Measurements from ENCODE around the genes MINDY1, TNFAIP8L2, SCNM1 and CGN.

GRCh38 chr1:150578011-150578821, 1.2 kb downstream of the MCL1 start:
- PRO-cap, 4 experiments: peak in 4 of 4 experiments; most common plus-strand start chr1:150578197 (in 4); most common minus-strand start chr1:150578583 (in 3)
- RAMPAGE, long total RNA, 2 experiments: start-site peak on the minus strand in 1 of 2 experiments, at chr1:150578333-150578623 at its widest, 41 to 68 reads per replicate
- RRBS: 2% methylated on average over 7 of the region's 30 CpGs

- PRO-cap, 4 experiments: no peak in any of the 4 experiments
- RAMPAGE, long total RNA, 2 experiments: no peak in any of the 2 experiments
- RRBS: no CpG with 5 or more reads among the region's 17 CpGs
Measured at GRCh38 chr1:150635016-150635759, 5.8 kb upstream of the ENSA start.

- PRO-cap, 4 experiments: peak in 3 of 4 experiments; most common plus-strand start chr1:150809905 (in 1); most common minus-strand start chr1:150809812 (in 2)
- RAMPAGE, long total RNA, 2 experiments: no peak in any of the 2 experiments
- RRBS: no CpG with 5 or more reads among the region's 4 CpGs
Measured at GRCh38 chr1:150809660-150810067, 1.6 kb upstream of the CTSK start.

DNA sequence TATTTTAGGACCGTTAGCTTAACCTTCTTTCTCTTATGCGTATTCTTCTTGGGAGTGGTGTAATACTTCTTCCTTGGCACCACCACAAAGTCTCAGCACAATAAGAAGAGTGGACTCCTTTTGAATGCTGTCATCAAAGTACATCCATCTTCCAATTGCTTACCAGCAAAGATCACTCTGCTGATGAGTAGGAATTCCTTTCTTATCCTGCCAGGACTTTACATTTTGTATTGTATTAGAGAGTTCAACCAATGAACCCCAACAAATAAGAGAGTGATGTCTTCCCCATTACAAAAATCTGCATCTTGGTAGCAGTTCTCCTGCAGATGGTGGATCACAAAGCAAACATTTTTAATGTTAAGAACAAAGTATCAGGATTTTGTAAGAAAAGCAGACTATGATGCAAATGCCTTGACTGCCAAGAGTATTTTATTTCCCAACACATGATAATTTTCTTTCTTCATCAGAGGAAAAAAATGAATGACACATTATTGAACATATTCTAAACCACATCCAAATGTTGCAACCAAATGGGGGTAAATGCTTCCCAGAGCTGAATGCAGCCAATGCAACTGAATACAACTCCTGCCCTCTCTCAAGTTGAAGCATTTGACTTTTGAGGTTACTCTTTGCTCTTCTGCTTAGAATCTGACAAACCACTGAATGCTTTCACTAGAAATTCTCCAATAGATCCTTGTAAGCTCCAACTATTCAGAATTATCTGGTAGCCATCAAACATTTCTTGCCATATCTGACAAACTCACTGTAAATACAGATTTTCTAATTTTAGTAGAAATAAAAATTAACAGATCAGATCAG, 5.2 kb upstream of the ARNT start:
- PRO-cap, 4 experiments: peak in 1 of 4 experiments; most common plus-strand start position 539 of the sequence (in 1); most common minus-strand start position 359 of the sequence (in 1)
- RAMPAGE, long total RNA, 2 experiments: no peak in any of the 2 experiments
- RRBS: no CpG with 5 or more reads among the region's 2 CpGs

DNA sequence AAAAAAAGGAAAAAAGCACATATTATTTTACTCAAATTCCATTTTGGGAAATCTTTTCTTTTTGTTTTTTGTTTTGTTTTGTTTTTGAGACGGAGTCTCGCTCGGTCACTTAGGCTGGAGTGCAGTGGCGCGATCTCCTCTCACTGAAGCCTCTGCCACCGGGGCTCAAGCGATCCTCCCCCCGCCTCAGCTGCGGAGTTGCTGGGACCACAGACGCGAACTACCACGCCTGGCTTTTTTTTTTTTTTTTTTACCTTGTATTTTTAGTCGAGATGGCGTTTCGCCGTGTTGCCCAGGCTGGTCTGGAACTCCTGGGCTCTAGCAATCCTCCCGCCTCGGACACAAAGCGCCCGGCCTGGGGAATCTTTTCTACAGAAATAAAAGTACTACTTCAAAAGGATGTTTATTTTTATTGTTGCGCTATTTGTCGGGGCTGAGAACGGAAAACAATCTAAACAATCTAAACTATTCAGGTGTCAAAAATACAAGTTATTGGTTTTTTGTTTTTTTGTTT, 1.1 kb upstream of the SETDB1 start:
- PRO-cap, 4 experiments: no peak in any of the 4 experiments
- RAMPAGE, long total RNA, 2 experiments: no peak in any of the 2 experiments
- RRBS: no CpG with 5 or more reads among the region's 23 CpGs

- PRO-cap, 4 experiments: no peak in any of the 4 experiments
- RAMPAGE, long total RNA, 2 experiments: no peak in any of the 2 experiments
- RRBS: no CpG with 5 or more reads among the region's 6 CpGs
Measured at GRCh38 chr1:151000258-151000938, 6.3 kb downstream of the MINDY1 start.

DNA sequence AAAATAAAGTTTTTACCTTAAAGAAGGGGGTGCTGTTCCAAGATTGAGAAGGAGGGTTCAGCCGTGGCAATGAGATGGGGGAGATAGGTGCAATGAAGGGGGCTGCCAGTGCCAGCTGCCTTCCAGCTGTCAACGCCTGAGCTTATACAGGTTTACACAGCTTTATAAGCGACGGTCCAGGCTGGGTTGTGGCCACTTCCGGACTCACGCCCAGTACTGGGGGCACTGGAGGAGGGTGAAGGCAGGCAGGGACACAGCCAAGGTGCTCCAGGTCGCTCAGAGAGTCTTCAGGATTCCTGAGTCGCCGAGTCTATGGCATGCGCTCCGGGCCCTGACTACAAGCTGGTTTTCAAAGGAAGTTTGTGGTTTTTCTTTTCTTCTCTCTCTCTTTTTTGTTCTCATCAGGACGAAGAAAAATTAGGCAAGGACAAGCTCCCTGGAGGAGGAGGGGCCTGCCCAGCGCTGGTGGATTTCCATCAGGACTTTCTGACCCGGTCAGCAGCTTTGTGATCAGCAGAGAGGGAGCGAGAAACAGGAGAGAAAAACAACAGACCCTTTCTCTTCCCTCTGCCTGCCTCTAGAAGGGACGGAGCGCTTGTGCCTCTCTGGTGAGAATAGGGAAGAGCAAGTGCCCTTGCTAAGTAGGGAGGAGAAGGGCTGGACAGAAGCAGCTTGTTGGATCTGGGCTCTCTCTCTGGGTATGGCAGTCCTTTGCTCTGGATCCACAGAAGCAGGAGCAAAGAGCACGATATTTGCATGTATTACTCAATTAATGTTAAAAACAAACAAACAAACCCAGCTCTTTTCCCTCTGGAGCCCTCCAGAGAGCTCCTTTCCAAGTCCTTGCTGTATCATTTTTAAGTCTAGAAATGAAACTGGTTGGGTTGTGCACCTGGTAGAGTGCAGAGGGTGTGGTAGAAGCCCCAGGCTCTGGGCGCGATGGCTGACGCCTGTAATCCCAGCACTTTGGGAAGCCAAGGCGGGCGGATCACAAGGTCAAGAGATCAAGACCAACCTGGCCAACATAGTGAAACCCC, at the start of gene MINDY1:
TSS of gene MINDY1 (minus strand) at position 607 of the 1,037 bp plus-strand sequence.
- PRO-cap, 4 experiments: peak in 4 of 4 experiments; most common plus-strand start position 640 of the sequence (in 3); most common minus-strand start position 138 of the sequence (in 4)
- RAMPAGE, long total RNA, 2 experiments: start-site peak on the minus strand in 1 of 2 experiments, centred at position 403 of the sequence, 18 reads per replicate
- RRBS: 2% methylated on average over 6 of the region's 23 CpGs

DNA sequence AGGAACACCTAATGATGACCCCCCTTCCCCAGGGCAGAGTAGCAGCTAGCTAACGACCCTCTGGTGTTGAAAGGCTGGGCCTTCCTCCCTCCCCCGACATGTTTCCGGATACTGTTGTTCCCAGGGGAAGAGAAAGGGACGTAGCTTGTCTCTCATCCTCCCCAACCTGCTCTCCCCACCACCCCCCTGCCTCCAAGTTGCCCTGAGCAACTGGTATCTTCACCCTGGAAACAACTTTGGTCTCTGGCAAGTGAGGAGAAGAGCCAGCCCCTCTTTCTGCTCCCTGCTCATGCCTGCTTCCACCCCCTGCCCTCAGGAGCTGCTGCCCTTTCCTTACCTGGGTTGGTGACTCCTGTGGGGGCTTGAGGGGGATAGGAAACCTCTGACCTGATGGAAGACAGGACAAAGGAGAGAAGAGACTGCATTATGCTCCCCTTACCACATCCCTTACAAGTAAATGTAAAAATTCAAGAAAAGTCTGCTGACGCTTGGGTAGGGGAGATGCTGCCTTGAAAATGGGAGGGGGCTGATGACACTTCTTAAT, 2.3 kb downstream of the SEMA6C start:
- PRO-cap, 4 experiments: no peak in any of the 4 experiments
- RAMPAGE, long total RNA, 2 experiments: no peak in any of the 2 experiments
- RRBS: no CpG with 5 or more reads among the region's 5 CpGs

DNA sequence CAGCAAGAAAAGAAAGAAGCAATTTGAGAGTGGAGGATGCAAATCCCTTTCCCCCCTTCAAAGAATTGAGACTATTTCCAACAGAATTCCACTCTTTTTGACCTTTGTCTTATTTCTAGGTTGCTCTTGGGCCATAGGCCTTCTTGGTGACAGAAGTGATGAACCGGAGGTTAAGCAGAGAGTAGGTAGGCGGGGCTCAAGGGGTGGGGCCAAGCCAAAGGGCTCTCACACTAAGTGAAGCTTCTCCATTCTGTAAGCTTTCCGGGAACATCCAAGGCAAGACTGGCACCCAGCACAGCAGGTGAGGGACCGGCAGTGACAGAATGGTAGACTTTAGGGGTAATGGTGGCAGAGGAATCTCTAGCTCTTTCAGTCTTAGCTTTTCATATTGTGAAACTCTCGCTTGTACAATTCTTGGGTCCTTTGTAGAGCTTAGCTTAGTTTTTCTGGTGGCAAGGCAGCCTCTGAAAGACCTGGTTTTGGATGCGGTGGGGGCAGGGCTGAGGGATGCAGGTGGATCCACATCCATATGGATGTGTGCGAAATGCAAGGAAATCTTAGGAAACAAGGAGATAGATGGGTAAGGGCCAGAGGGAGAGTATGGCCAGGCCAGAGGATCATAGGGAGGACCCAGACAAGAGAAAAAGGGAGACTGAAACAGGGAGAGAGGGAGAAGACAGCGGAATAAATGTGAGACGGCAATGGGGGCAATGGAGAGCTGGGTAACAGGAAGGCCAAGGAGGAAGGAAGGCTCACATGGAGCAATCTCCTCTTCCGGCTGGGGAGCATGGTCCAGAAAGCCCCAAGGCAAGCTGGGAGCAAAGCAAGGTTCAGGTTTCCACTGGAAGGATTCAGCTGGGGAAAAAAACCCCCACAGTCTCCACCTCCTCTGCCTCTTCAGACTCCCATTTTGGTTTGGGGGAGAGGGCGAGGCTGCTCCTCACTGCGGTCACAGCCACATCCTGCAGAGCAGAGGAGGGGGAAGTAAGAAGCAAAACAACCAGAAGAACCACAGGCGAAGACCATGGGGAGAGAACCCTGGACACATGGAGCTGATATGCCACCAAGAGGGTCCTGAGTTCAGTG, at the start of gene TNFAIP8L2:
TSS of gene TNFAIP8L2 (plus strand) at position 228 of the 1,086 bp plus-strand sequence.
- PRO-cap, 4 experiments: peak in 2 of 4 experiments; most common plus-strand start position 253 of the sequence (in 1)
- RAMPAGE, long total RNA, 2 experiments: start-site peak on the plus strand in 2 of 2 experiments, centred at positions 235 to 239 of the sequence, 10 to 54 reads per replicate
- RRBS: 49% methylated on average over 4 of the region's 13 CpGs

DNA sequence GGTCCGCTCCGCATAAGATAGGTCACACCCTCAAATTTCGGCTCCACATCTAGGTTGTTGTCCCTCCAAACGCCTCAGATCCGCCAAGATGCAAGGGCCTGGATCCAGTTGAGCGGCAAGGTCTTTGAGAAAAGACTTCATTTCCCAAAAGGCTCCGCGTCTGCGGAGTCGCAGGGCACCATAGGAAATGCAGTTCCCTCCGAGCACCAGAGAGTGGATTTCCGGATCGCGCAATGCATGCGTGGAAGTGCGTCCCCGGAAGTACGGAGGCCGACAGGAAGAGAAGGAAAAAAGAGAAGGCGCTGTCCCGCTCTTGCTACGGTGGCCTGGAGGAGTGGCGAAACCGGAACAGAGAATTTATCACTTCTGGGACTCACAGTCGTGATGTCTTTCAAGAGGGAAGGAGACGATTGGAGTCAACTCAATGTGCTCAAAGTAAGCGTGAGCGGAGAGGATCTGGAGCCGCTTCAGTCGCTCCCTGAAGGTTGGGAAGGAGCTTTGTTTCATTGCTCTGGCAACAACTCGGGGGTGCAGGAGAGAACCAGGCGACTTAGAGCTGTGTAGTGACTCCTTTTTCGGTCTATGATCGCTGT, at the start of gene SCNM1:
TSS of gene SCNM1 (plus strand) at position 376 of the 593 bp plus-strand sequence.
- PRO-cap, 4 experiments: peak in 4 of 4 experiments; most common plus-strand start position 266 of the sequence (in 2); most common minus-strand start position 126 of the sequence (in 3)
- RAMPAGE, long total RNA, 2 experiments: start-site peak on the plus strand in 2 of 2 experiments, centred at position 326 of the sequence, 171 to 717 reads per replicate; start-site peak on the minus strand in 1 of 2 experiments, centred at position 118 of the sequence, 89 reads per replicate
- RRBS: 2% methylated on average over 6 of the region's 34 CpGs

GRCh38 chr1:151194867-151195609, 3.3 kb upstream of the PIP5K1A start:
- PRO-cap, 4 experiments: peak in 1 of 4 experiments; most common plus-strand start chr1:151195473 (in 1); most common minus-strand start chr1:151195376 (in 1)
- RAMPAGE, long total RNA, 2 experiments: no peak in any of the 2 experiments
- RRBS: no CpG with 5 or more reads among the region's 17 CpGs

DNA sequence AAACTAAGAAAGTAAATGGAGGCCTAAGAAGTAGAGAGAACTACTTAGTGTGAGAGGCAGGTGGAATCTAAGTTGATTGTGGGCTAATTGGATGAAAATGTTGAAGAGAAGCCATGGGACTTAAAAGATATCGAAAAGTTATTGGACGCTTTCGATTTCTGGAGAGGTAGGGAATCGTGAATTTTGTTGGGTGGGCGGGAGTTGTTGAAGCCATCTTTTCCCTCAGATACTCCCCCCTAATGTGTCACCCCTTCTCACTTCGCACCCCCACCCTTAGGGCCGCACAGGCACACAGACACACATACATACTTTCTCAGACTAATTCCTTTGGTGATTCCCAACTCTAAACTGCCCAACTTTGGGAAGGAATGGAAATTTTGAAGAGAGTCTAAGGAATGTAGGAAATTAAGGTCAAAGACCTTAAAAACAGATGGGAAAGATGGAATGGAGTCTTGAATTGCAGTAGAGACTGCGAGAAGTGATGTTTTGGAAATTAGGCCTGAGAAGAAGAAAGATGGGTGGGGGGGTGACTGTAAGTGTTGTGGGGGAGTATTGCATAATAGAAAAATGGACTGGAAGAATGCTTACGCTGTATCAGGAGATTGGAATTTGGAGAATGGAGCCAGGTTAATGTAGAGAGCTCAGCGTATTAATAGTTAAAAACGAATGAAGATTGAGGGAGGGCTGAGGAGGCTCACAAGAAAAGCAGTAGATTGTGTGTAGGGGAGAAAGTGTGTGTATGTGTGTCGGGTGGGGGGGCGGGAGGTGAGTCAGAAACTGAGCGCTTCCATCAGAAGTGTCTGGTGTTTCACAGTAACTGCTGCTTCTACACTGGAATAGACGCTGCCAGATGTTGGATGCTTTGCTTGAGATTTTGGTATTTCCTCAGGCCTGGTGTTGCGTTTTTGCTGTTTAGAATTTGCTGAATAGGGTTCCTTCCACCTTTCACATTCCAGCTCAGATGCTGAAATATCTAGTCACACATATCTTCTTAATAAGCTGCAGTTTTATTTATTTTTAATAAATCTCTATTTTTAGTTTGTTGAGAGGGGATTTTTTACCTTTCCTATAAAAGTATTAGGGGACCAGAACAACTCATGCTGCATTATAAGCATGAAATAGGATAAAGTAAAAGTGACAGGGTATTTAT, 1.7 kb downstream of the PIP5K1A start:
- PRO-cap, 4 experiments: peak in 3 of 4 experiments; most common plus-strand start position 813 of the sequence (in 2); most common minus-strand start position 483 of the sequence (in 3)
- RAMPAGE, long total RNA, 2 experiments: no peak in any of the 2 experiments
- RRBS: no CpG with 5 or more reads among the region's 16 CpGs

GRCh38 chr1:151265322-151265795, 10.8 kb downstream of the PSMD4 start:
- PRO-cap, 4 experiments: no peak in any of the 4 experiments
- RAMPAGE, long total RNA, 2 experiments: no peak in any of the 2 experiments
- RRBS: no CpG with 5 or more reads among the region's 4 CpGs

GRCh38 chr1:151283704-151283935, 1.5 kb downstream of the ZNF687 start:
- PRO-cap, 4 experiments: no peak in any of the 4 experiments
- RAMPAGE, long total RNA, 2 experiments: no peak in any of the 2 experiments

DNA sequence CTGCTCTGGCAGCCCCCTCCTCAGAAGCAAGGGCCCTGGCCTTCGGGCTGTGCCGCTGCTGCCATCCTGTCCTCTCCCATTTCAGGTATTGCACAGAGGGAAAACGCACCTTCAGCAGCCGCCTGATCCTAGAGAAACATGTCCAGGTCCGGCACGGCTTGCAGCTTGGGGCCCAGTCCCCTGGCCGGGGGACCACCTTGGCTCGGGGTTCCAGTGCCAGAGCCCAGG, 8.2 kb downstream of the ZNF687 start:
- PRO-cap, 4 experiments: no peak in any of the 4 experiments
- RAMPAGE, long total RNA, 2 experiments: start-site peak on the plus strand in 1 of 2 experiments, centred at position 116 of the sequence, 5 reads per replicate
- RRBS: 47% methylated on average over 4 of the region's 8 CpGs

DNA sequence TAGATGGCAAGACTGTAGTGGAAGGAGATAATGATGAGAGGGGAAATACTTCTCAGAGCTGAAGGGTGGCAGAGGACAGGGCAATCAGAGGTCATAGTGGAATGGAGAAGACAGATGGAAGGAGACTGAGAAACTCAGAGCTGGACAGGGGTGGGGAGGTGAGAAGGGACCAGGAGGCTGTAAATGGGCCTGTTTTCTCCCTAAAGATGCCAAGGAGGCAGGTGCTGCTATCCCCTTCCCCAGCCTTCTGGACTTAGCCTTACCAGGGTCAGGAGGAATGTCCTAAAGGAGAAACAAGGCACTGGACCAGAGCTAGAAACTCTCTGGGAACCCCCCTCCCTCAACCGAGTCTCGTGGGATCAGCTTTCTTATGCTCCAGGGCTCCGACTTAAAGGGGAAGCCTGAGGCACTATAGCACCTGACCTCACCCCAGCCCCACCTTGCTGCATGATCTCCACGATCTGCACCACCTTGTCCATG, 11.5 kb downstream of the ZNF687 start:
- PRO-cap, 4 experiments: no peak in any of the 4 experiments
- RAMPAGE, long total RNA, 2 experiments: no peak in any of the 2 experiments
- RRBS: no CpG with 5 or more reads among the region's 4 CpGs

DNA sequence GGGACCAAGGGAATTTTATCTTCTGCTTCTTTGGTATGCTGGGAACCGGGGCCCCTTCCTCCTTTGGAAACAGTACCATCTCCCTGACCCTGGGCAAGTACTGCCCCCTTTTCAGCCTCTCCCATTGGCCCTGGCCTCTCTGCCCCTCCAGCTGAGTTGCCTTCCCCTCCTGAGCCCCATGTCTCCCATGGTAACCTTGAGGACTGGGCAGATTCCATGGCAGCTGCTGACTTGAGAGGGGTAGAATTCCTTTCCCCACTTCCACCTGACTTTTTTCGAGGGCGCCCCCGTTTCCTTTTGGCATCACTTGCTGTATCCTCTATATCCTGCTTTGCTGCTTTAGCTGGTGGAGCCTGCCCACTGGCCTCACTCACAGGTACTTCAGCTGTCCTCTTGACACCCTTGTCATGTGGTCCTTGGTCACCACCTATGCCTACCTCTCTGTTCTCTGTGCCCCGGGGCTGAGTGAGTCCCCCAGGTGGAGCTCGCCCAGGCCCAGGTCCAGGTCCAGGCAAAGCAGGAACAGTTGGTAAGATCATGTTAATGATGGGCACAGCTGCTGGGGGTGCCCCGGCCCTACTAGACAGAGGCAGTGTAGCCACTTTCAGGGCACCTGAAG, 4.6 kb downstream of the RFX5 start:
- PRO-cap, 4 experiments: no peak in any of the 4 experiments
- RAMPAGE, long total RNA, 2 experiments: no peak in any of the 2 experiments
- RRBS: 87% methylated on average over 3 of the region's 7 CpGs

- PRO-cap, 4 experiments: no peak in any of the 4 experiments
- RAMPAGE, long total RNA, 2 experiments: no peak in any of the 2 experiments
- RRBS: no CpG with 5 or more reads among the region's 4 CpGs
Measured at GRCh38 chr1:151425197-151425604, 25.8 kb downstream of the PSMB4 start.

GRCh38 chr1:151503056-151503549, 8.1 kb upstream of the CGN start:
- PRO-cap, 4 experiments: no peak in any of the 4 experiments
- RAMPAGE, long total RNA, 2 experiments: no peak in any of the 2 experiments
- RRBS: no CpG with 5 or more reads among the region's 3 CpGs

GRCh38 chr1:151511355-151512234, at the start of gene CGN:
Gene CGN (plus strand): TSS chr1:151511387.
- PRO-cap, 4 experiments: peak in 4 of 4 experiments; most common plus-strand start chr1:151511387 (in 4)
- RAMPAGE, long total RNA, 2 experiments: no peak in any of the 2 experiments
- RRBS: 6% methylated on average over 10 of the region's 48 CpGs

Data from uterus (tissue), 7 donors.